GM12878 (cell line): ENCODE data around the gene LGALS3BP.

DNA sequence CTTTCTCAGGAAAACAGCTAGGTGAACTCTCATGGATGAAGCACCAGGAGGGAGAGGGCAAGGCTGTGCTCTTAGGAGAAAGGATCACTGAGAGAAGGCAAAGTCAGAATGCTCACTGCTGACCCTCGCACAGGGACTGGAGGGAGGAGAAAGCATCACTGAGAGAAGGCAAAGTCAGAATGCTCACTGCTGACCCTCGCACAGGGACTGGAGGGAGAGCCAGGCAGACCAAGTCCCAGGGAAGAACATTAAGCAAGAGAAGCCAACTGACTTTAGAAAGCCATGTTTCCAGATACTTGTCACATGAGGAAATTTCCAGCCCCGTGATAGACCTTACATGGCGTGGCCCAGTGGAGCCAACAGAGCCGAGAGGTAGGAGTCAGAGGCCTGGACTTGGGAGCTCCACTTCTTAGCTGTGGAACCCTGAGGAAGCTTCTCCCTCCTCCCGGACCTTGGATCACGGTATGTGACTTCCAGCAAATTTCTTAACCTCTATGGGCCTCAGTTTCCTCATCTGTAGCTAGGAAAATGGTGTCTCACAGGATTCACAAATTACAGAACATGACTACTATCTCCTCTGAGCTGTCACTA is 102.2 kb upstream of the DNAH17 start:
- RAMPAGE, long total RNA = no peak
- RRBS, 2 experiments = no CpG with 5 or more reads among the region's 7 CpGs
CAGE:
- cytosol, long polyA minus RNA = no peak
- cytosol, long polyA plus RNA = no peak
- long polyA plus RNA = no peak
- nucleolus, long total RNA = no peak
- nucleus, long polyA plus RNA = no peak
- nucleus, long total RNA = no peak

- RAMPAGE, long total RNA = no peak
- RRBS, 2 experiments = no CpG with 5 or more reads among the region's 10 CpGs
CAGE:
- cytosol, long polyA minus RNA = no peak
- cytosol, long polyA plus RNA = no peak
- long polyA plus RNA = no peak
- nucleolus, long total RNA = no peak
- nucleus, long polyA plus RNA = no peak
- nucleus, long total RNA = no peak
Measured at GRCh38 chr17:78687376-78687990, 94.6 kb downstream of the CYTH1 start.

DNA sequence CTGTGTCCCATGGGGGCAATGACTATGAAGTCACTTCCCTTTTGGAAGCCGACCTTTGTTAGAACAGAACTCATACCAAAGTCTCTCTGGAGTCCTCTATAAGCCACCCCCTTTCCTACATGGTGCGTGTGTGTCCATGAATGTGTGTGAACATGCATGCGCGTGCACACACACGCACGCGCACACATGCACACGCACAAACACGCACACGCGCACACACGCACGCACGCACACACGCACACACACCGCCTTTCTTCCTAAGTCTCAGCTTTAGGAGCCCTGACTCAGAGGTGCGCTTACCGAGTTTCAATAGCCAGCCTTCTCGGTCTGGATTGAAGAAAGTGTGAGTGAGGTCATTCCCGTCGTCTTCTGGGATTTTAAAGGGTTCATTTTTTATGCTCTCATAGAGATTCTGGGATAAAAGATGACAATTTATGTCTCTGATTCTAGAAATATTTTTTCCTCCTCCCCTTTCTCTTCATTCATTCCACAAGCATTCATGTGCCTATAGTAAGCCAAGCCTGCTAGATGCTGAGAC is 84.0 kb downstream of the CYTH1 start:
- RAMPAGE, long total RNA = no peak
- RRBS, 2 experiments = no CpG with 5 or more reads among the region's 21 CpGs
CAGE:
- cytosol, long polyA minus RNA = no peak
- cytosol, long polyA plus RNA = no peak
- long polyA plus RNA = no peak
- nucleolus, long total RNA = no peak
- nucleus, long polyA plus RNA = no peak
- nucleus, long total RNA = no peak

- RAMPAGE, long total RNA = no peak
- RRBS, 2 experiments = no CpG with 5 or more reads among the region's 8 CpGs
CAGE:
- cytosol, long polyA minus RNA = no peak
- cytosol, long polyA plus RNA = no peak
- long polyA plus RNA = no peak
- nucleolus, long total RNA = no peak
- nucleus, long polyA plus RNA = no peak
- nucleus, long total RNA = no peak
Measured at GRCh38 chr17:78743018-78743857, 38.8 kb downstream of the CYTH1 start.

DNA sequence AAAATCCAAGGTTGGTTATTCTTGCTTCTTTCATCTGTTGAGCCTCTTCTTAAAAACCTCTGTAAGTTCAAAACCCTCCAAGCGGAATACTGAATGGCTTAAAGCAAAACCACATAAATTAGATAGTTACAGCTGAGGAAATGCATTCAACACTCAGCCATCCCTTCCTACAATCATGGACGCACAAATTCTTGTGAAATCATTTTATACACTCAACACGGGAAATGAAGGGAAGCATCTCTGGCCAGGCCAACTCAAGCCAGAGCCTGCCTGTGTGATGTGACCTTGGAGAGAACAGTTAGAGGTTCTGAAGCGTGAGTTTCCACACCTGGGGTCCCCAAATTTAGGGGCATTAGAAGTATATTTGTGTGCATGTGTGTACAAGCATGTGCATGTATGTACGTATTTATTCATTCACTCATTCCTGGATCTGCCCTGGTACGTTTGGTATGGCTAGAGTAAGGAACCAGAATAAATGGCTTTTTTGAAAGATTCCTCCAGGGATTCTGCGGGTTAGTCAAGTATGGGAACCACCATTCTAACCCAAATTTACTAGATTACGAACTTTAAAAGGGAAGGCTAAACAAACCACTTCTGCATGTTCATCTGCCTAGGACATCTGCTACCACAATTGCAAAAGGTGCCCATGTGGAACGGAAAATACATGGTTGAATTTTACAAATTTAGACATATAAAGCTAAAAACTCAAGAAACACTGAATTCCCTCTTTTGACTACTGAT is 22.3 kb downstream of the CYTH1 start:
- RAMPAGE, long total RNA = no peak
- RRBS, 2 experiments = no CpG with 5 or more reads among the region's 9 CpGs
CAGE:
- cytosol, long polyA minus RNA = no peak
- cytosol, long polyA plus RNA = no peak
- long polyA plus RNA = no peak
- nucleolus, long total RNA = no peak
- nucleus, long polyA plus RNA = no peak
- nucleus, long total RNA = no peak

GRCh38 chr17:78761714-78762073 is 20.4 kb downstream of the CYTH1 start:
- RAMPAGE, long total RNA = no peak
- RRBS, 2 experiments = no CpG with 5 or more reads among the region's 4 CpGs
CAGE:
- cytosol, long polyA minus RNA = no peak
- cytosol, long polyA plus RNA = no peak
- long polyA plus RNA = no peak
- nucleolus, long total RNA = no peak
- nucleus, long polyA plus RNA = no peak
- nucleus, long total RNA = no peak

DNA sequence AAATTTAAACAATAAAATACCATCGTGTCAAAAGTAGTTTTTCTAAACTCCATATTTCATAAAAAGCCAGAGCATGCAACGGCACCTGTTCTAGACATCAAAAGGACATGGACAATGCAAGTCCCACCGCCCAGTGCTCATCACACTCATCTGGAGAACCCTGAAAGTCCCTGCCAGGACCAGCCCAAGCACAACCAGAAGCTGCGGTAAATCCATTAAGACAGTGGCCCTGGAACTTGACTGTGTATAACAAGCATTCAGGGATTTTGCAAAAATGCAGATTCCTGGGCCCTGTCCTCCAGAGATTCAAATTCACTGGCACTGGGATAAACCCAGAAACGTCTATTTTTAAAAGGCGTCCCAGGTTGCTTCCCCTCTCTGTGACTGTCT is 22.5 kb downstream of the USP36 start:
- RAMPAGE, long total RNA = no peak
- RRBS, 2 experiments = no CpG with 5 or more reads among the region's 6 CpGs
CAGE:
- cytosol, long polyA minus RNA = no peak
- cytosol, long polyA plus RNA = no peak
- long polyA plus RNA = no peak
- nucleolus, long total RNA = no peak
- nucleus, long polyA plus RNA = no peak
- nucleus, long total RNA = no peak

DNA sequence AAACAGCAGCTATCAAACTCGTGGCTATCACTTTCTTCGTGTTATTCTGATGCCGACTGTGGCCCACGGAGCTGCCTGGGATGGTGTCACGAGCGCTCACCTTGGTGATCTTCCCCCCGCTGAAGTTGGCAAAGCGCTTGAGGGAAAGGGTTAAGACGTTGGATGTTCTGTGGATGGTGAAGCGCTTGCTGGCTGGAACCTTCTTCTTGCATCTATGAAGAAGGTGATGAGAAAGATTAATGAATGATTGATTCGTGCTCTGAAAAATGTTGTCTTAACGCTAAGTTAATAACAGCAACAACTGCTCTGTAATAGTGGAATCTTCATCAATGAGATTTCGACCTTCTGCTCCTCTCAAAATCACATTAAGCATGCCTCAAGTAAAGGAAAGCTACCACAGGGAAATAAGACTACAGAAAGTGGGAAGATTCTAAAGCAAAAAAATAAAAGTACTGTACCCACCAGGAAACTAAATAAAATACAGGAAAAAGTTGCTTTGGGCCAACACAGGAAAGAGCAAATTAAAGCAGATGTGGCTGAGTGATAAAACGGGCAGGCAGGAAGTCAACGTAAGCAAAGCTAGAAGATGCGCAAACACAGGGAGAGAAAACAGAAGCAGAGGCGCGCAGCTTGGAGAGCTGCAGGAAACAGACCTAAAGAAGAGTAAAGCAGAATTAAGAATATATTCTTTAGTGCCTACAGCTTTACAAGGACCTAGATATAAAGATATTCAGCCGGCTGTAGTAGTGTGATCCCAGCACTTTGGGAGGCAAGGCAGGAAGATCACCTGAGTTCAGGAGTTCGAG is 21.8 kb downstream of the USP36 start:
- RAMPAGE, long total RNA = no peak
- RRBS, 2 experiments = no CpG with 5 or more reads among the region's 20 CpGs
CAGE:
- cytosol, long polyA minus RNA = start-site peak on the minus strand centred at position 203 of the sequence, 10 bp wide, 15 reads
- cytosol, long polyA plus RNA = no peak
- long polyA plus RNA = no peak
- nucleolus, long total RNA = no peak
- nucleus, long polyA plus RNA = no peak
- nucleus, long total RNA = no peak

DNA sequence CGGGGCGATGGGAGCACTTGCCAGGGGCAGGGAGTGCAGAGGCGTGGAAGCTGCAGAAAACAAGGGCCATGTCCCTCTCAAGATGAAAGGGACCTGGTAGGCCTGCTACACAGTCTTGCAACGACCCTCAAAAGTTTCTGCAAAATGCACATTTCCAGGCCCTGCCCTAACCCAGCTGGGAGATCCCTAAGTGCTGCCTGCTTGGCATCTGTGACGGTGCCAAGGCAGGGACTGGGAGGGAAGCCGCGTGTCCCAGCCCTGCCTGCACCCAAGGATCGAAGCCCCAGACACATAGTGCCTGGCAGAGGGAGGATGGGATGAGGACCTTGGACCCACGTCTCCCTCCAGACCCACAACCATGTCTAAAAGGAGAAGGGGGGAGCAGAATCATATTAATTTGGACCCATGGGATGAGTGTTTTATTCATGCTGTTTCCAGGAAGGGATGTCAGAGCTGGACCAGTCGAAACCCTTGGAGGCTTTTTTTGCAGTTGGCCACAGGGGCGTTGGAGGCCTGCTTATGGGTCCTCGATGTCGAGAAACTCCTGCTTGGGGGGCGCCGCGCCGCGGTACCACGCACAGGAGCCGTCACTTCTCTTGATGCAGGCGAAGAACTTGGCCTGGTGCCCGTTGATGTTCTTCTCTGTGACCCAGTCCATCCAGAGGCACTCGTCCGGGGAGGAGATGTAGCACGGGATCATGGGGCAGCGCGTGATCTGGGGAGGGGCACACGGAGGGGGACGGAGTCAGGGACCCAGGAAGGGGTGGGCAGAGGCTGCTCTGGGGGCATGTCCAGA is 14.7 kb upstream of the USP36 start:
- RAMPAGE, long total RNA = no peak
- RRBS, 2 experiments = no CpG with 5 or more reads among the region's 29 CpGs
CAGE:
- cytosol, long polyA minus RNA = no peak
- cytosol, long polyA plus RNA = no peak
- long polyA plus RNA = no peak
- nucleolus, long total RNA = no peak
- nucleus, long polyA plus RNA = no peak
- nucleus, long total RNA = no peak

DNA sequence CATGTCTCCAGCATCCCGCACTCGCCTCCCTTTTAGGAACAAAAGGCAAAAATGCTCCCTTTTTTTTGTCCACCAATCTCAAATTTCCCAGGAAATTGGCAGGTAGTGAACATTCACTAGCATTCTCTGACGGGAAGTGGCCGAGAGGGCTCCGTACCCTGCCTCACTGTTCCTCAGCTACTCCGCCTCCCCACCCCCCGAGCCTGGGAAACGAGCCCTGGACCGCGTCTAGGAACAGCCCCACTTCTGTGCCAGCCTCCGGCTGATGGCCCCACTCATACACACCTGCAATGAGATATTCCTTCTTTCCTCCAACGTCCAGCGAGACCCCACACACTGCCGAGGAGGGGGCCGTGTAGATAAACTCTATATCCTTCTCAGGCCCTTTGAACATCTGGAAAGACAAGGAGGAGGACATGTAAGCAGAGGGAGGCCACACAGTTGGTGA is 30.0 kb upstream of the USP36 start:
- RAMPAGE, long total RNA = no peak
- RRBS, 2 experiments = no CpG with 5 or more reads among the region's 15 CpGs
CAGE:
- cytosol, long polyA minus RNA = no peak
- cytosol, long polyA plus RNA = no peak
- long polyA plus RNA = no peak
- nucleolus, long total RNA = no peak
- nucleus, long polyA plus RNA = no peak
- nucleus, long total RNA = no peak

DNA sequence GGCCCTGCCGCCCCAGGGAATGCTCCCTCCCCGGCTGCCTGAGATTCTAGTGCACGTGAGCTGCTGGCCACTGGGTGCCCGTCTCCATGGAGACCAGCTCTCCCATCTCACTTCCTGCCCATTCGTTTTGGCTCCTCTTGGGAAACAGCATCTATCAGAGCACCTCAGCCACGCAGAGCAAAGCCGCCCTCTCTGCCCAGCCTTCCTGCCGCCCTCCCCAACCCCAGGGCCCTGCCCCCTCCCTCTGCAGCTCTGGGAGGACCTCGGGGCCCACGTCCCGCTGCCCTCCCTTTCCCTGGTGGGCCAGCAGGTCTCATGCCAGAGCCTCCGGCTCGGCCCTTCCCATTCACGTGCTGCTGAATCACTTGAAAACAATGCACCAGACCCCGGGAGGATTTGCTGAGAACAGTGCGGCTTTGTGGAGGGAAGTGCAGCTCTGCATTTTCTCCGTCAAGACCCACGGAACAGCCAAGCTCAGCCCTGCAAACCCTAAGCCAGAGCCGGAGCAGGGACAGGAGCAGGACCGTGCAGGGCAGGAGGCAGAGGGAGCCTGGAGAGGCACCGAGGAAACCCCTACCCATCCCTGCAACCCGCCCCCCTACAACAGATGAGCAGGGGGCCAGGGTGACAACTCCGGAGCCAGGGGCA is 19.3 kb downstream of the CEP295NL start:
- RAMPAGE, long total RNA = no peak
- RRBS, 2 experiments = 24 to 34% methylated on average over 6 to 8 of the region's 23 CpGs
CAGE:
- cytosol, long polyA minus RNA = no peak
- cytosol, long polyA plus RNA = no peak
- long polyA plus RNA = no peak
- nucleolus, long total RNA = no peak
- nucleus, long polyA plus RNA = no peak
- nucleus, long total RNA = no peak

DNA sequence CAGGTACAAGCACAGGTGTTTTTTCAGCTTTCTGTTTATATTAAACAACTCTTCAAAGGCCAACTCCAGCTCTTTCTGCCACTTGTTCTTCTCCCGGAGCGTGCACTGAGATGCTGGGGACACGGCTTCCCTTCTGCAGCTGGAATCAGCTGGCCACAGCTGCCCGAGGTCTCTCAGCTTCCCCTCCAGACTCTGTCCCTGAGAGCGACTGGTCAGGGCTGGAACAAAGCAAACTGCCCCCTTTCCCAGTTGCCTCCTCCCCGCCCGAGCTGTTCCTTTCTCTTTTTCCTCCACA is 11.6 kb downstream of the CEP295NL start:
- RAMPAGE, long total RNA = no peak
- RRBS, 2 experiments = no CpG with 5 or more reads among the region's 7 CpGs
CAGE:
- cytosol, long polyA minus RNA = no peak
- cytosol, long polyA plus RNA = no peak
- long polyA plus RNA = no peak
- nucleolus, long total RNA = no peak
- nucleus, long polyA plus RNA = no peak
- nucleus, long total RNA = no peak

DNA sequence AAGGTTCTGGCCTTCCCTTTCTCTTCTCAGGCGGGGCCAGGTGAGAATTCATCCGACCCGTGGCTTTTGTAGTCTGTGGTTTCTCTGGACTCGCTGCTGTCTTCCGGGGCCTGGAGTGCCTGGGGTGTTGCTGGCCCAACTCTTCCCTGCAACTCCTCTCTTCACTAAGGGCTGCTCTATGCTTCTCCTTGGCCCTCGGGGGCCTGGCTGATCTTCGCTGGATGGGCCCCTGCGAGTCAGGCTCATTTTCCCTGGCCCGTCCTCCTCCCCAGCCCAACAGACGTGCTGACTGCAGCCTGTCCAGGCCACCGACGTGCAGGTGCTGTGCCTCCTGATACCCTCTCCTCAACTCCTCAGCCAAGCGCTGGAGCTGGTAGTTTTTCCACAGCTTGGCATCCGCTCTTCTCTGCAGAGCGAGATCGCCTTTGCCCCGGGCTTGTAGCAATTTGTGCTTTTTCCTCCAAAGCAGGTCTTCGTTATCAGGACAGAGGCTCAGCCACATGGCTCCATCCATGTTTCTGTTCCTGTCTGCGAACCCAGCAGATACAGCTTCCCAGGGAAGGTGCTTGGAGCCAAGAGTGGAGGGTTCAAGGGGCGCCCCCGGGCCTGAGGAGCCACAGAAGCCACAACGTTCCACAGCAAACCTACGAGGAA is 11.1 kb downstream of the CEP295NL start:
- RAMPAGE, long total RNA = no peak
- RRBS, 2 experiments = no CpG with 5 or more reads among the region's 23 CpGs
CAGE:
- cytosol, long polyA minus RNA = no peak
- cytosol, long polyA plus RNA = no peak
- long polyA plus RNA = no peak
- nucleolus, long total RNA = no peak
- nucleus, long polyA plus RNA = no peak
- nucleus, long total RNA = no peak

DNA sequence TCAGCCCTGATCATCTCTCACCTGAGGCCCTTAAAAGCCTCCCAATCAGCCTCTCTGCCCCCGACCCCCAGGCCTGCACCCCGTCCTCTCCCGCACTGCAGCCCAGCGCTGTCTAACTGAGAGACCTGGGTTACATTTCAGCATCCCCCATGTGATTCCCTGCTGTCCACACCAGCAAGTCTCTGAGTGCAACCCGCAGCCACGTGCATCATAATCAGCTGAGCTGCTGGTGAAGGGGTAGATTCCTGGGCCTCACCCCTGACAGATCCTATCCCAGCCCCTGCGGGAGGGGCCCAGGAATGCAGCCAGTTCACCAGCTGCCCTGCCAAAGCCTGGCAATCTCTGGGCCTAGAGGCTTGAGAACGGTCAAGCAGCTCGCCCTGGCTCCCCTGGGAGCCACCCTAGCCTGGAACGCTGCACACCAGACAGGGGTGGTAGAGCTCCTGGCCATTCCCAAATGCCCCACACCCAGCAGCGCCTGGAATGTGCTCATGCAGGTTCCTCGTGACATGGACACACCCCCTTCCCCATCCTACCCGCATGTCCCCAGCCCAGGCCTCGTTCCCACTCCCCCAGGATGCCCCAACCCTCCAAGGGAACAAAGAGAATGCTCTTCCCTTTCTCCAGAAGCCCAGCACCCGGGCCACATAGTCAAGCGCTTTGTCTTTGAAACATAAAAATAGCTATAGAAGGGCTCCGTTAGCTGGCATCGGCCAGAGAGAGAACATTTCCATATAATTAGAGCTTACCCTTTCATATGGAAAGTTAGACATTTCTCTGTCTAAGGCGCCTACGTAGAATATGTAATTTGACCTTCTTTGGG is 3.6 kb downstream of the CEP295NL start:
- RAMPAGE, long total RNA = no peak
- RRBS, 2 experiments = no CpG with 5 or more reads among the region's 20 CpGs
CAGE:
- cytosol, long polyA minus RNA = no peak
- cytosol, long polyA plus RNA = no peak
- long polyA plus RNA = no peak
- nucleolus, long total RNA = no peak
- nucleus, long polyA plus RNA = no peak
- nucleus, long total RNA = no peak

DNA sequence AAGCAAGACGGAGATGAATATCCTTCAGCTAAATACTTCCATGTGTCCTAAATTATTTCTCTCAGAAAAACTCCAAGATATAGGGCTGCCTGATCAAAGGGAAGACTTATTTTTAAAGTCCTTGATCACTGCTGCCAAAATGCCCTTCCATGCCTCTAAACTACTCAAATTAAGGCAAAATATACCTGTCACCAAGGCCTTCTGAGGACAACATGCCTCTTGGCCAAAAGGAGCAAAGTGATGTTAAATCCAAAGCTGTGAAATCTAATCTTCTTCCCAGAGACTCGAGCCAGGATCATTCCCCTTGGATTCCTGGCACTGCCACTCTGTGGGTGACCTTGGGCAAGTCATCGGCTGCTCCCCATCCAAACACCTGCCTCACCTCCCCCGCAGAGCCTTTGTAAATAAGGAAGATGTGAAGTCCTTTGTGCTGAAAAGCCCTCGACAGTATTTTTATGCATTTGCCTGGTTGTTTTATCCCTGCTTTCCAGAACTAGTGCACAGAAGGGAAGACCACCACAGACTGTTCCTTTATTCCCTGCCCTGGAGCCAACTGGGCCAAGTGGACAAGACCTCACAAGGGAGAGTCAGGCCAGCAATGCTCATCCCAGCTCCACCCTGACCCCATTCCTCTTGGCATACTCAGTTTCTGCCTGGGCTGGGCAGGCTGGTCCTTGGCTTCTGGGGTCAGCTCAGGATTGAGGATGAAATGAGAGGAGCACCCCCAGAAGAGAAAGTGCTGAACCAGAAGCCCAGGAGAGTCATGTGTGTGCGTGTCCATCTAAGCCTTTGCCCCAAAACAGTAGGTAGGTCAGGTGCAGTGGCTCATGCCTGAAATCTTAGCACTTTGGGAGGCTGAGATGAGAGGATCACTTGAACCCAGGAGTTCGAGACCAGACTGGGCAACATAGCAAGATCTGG is 5.5 kb upstream of the CEP295NL start:
- RAMPAGE, long total RNA = no peak
- RRBS, 2 experiments = no CpG with 5 or more reads among the region's 7 CpGs
CAGE:
- cytosol, long polyA minus RNA = no peak
- cytosol, long polyA plus RNA = no peak
- long polyA plus RNA = no peak
- nucleolus, long total RNA = no peak
- nucleus, long polyA plus RNA = no peak
- nucleus, long total RNA = no peak

DNA sequence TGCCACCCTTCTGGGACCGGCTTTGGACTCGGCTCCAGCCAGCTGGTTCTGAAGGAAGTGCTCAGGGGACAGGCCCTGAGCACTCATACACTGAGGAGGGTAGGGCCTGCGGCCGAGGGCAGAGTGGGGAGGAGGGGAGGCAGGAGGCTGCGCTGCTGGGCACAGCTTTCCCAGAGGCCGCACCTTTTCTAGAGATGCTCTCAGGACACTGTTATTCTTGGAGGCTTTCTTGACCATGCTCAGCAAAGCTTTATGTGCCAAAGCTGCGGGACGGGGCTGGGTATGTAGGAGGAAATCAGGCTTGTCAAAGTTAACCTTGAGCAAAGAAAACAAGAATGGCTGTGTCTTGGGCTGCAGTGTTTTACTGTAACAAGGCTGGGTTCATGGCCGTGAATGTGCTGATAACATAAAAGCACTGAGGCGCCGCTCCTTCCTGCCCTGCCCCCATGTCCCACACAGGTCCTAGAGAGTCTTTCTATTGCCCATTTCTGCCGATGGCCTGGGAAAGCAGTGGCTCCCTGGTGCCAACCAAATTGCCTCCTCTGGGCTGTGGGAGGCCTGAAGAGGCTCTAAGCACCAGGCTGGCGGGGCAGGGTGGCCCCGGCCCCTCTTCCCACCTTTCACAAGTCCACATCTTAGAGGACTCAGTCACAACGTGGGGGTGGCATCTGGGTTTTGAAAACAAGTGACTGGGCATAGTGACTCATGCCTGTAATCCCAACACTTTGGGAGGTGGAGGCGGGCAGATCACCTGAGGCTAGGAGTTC is 22.3 kb upstream of the TIMP2 start:
- RAMPAGE, long total RNA = no peak
- RRBS, 2 experiments = no CpG with 5 or more reads among the region's 16 CpGs
CAGE:
- cytosol, long polyA minus RNA = no peak
- cytosol, long polyA plus RNA = no peak
- long polyA plus RNA = no peak
- nucleolus, long total RNA = no peak
- nucleus, long polyA plus RNA = no peak
- nucleus, long total RNA = no peak

DNA sequence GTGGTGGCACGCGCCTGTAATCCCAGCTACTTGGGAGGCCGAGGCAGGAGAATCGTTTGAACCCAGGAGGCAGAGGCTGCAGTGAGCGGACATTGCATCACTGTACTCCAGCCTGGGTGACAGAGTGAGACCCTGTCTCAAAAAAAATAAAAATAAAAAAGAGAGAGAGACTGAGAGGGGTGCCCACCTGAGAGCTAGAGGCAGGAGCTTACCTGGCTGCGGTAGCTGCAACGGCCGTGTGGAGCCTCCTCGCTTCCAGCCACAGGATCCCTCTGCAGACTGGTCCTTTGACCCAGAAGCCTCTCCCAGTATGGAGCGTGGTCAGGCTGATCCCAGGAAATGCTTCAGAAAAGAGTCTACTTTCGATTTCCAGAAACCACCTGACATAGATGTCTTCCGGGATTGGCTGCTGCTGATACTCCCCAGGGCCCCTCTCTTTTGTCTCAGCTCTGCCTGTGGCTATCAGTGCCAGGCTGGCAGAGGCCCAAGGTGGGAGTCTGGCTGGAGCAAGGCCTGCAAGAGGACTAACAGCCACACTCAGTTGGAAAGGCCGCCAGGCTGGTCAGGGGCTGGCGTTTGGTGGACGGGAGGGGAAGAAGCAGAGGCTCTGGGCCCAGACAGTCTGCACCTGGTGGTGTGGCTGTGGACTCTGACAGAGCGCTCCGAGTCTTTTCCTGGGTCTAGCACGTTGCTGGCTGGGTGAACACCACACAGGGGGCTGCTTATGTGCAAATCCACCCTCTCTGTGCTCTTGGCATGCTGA is at the start of gene LGALS3BP:
TSS of gene LGALS3BP (minus strand) at position 312 of the 763 bp plus-strand sequence.
- RAMPAGE, long total RNA = no peak
- RRBS, 2 experiments = no CpG with 5 or more reads among the region's 18 CpGs
CAGE:
- cytosol, long polyA minus RNA = start-site peak on the minus strand centred at position 309 of the sequence, 7 bp wide, 56 reads
- cytosol, long polyA plus RNA = no peak
- long polyA plus RNA = start-site peak on the minus strand centred at position 324 of the sequence, 27 bp wide, 26 and 25 reads in 2 replicates
- nucleolus, long total RNA = no peak
- nucleus, long polyA plus RNA = no peak
- nucleus, long total RNA = no peak

DNA sequence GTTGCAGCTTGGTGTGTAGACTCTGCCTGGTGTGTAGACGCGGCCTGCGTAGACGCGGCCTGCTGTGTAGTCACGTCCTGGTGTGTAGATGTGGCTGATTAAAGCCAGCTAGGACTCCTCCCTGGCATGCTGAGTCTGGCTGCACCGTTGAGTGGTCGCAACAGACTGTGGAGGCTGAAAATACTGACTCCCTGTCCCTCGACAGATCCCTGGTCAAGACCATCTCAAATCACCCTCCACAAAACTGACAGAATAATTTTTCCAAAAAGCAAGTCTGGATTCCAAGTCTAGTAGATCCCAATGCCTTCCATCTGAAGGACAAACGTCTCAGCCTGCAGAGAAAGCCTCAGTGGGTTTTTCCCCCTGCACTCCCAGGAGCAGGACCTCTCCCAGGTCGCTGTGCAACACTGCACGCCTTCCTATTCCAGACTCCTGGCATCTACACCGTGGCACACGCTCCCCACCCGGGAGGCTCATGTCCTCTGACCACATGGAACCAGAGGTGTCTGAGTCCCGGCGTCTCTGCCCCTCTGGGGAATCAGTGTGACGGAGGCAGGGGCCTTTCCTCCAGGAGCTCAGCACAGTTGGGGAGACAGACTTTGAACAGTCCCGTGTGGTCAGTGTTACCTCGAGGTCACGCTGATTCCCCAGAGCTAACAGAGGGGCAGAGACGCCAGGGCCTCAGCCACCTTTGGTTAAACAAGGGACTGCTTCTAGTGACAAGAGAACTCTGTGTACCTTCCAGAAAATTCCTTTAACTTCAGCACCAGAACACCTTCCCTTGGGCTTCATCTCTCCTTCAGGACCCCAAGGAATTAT is 6.9 kb downstream of the CANT1 start:
- RAMPAGE, long total RNA = no peak
- RRBS, 2 experiments = 100% methylated on average over 1 of the region's 22 CpGs
CAGE:
- cytosol, long polyA minus RNA = no peak
- cytosol, long polyA plus RNA = no peak
- long polyA plus RNA = no peak
- nucleolus, long total RNA = no peak
- nucleus, long polyA plus RNA = no peak
- nucleus, long total RNA = no peak

- RAMPAGE, long total RNA = no peak
- RRBS, 2 experiments = no CpG with 5 or more reads among the region's 29 CpGs
CAGE:
- cytosol, long polyA minus RNA = no peak
- cytosol, long polyA plus RNA = no peak
- long polyA plus RNA = no peak
- nucleolus, long total RNA = no peak
- nucleus, long polyA plus RNA = no peak
- nucleus, long total RNA = no peak
Measured at GRCh38 chr17:79033808-79034592, 10.0 kb downstream of the C1QTNF1 start.

GRCh38 chr17:79092213-79092553 is 17.6 kb downstream of the ENGASE start:
- RAMPAGE, long total RNA = no peak
- RRBS, 2 experiments = no CpG with 5 or more reads among the region's 9 CpGs
CAGE:
- cytosol, long polyA minus RNA = no peak
- cytosol, long polyA plus RNA = no peak
- long polyA plus RNA = no peak
- nucleolus, long total RNA = no peak
- nucleus, long polyA plus RNA = no peak
- nucleus, long total RNA = no peak